ENCODE measurements around a stretch of chr9.

GRCh38 chr9:112041579-112042386 lies 133.3 kb downstream of the SUSD1 start:
- PRO-cap: no peak

- PRO-cap: no peak
Measured at GRCh38 chr9:112050431-112051005, 124.6 kb downstream of the SUSD1 start.

- PRO-cap: no peak
Measured at GRCh38 chr9:112169261-112169883, 5.7 kb downstream of the SUSD1 start.

DNA sequence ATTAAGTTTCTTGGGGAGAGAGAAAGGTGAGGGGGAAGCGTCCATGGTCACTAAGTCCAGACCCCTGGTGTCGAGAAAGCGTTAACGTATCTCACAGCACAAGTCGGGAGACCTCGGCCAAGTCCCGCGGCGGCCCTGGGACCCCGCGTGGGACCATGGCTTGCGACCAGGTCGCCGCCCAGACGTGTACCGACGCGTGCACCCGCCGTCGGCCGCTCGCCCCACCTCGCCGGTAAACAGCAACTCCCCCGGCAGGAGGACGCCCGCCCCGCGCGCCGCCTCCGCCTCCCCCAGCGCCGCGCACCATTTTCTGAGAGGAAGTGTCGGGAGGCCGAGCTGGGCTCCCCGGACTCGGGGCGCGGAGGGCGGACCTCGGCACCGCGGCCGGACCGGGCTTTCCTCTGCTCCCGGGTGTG lies 612 bp downstream of the PTBP3 start:
- PRO-cap: bidirectional peak, plus-strand start at position 313 of the sequence, minus-strand start at position 191 of the sequence

DNA sequence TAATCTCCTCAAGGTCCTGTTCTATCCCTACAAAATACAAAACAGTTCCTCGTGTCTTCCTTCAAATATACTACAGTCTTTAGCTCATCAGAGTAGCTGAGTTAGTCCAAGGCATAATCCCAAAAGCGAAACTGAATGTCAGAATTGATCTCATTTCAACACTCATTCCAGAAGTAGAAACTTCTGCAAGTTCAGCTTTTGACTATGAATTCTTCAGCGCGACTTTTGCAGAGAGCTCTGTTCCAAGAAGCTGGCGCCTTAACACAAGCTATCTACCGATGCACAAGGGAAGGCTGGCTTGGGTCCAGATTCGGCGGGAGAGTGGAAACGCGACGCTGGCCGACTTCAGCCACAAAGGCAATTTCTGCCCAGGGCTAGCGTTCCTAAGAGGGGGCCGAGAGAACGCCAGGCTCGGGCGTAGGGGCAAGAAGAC lies 628 bp upstream of the HSDL2 start:
- PRO-cap: bidirectional peak, plus-strand start at position 384 of the sequence, minus-strand start at position 133 of the sequence

GRCh38 chr9:112731713-112732428 lies 14.0 kb upstream of the INIP start:
- PRO-cap: no peak

- PRO-cap: no peak
Measured at GRCh38 chr9:112763777-112764756, 13.5 kb downstream of the SNX30 start.

DNA sequence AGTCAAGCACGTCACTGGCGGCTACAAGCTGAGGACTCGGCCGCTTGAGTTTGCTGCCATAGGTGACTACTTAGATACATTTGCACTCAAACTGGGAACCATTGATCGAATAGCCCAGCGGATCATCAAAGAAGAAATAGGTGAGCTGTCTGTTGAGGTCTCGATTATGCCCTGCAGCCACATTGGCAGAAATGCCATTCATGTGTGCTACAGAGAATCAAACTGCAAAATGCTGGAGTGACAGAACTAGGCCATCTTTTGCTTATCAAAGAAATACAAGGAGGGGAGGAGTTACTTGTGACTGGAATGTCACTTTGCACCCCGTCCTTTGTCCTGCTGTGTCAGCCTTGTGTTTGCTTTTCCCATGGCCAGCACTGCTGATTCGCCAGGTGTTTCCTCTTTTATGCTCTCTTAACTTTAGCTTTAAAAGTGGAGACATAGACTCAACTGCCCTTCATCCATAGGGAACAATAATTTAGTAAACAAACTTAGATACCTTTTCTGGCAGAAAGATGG lies 54.3 kb downstream of the SLC46A2 start:
- PRO-cap: no peak

- PRO-cap: no peak
Measured at GRCh38 chr9:112839785-112840280, 50.8 kb downstream of the SLC46A2 start.

DNA sequence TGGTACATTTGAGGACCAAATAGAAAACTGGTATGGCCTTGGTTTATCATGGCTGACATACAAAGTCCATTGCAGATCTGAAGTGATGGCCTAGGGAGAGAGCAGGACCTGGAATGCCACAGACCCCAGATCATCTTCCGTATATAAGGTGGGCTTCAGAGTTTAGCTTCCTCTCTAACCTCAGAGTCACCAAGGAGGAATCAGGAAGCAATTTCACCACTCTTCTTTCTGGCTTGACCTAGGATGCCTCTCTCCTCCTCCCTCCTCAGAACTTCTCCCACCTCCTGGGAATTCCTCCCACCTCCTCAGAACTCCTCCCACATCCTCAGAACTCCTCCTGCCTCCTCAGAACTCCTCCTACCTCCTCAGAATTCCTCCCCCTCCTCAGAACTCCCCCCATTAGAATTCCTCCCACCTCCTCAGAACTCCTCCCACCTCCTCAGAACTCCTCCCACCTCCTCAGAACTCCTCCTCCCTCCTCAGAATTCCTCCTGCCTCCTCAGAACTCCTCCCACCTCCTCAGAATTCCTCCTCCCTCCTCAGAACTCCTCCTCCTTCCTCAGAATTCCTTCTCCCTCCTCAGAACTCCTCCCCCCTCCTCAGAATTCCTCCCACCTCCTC lies 24.1 kb downstream of the SLC46A2 start:
- PRO-cap: no peak

DNA sequence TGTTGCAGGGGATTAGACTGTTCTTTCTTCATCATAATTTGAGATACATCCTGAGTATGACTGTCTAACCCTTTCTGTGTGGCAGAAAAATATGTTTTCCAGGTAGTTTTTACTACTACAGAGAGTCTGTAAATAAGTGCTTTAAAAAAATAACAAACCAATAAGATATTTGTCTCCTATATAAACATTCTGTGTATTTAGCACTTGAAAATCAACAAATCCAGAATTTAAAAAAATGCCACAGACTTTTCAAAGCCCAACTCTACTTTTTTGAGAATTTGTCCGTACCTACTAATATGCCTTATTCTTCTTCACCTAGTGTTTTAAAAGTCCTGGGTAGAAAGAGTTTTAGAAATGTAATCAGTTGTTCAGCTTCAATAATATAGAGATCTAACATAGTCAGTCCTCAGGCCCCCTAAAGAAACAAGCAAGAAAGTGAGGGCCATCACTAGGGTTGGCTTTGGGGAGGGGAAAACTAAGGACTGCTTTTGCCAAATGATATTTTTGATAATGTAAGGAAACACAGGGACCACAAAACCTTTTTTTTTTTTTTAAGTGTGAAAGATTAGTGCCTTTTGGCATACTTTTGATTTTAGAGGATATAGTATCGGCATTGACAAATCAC lies 17.5 kb downstream of the SLC46A2 start:
- PRO-cap: no peak

GRCh38 chr9:113011819-113012385 lies 44.6 kb downstream of the ZFP37 start:
- PRO-cap: no peak

DNA sequence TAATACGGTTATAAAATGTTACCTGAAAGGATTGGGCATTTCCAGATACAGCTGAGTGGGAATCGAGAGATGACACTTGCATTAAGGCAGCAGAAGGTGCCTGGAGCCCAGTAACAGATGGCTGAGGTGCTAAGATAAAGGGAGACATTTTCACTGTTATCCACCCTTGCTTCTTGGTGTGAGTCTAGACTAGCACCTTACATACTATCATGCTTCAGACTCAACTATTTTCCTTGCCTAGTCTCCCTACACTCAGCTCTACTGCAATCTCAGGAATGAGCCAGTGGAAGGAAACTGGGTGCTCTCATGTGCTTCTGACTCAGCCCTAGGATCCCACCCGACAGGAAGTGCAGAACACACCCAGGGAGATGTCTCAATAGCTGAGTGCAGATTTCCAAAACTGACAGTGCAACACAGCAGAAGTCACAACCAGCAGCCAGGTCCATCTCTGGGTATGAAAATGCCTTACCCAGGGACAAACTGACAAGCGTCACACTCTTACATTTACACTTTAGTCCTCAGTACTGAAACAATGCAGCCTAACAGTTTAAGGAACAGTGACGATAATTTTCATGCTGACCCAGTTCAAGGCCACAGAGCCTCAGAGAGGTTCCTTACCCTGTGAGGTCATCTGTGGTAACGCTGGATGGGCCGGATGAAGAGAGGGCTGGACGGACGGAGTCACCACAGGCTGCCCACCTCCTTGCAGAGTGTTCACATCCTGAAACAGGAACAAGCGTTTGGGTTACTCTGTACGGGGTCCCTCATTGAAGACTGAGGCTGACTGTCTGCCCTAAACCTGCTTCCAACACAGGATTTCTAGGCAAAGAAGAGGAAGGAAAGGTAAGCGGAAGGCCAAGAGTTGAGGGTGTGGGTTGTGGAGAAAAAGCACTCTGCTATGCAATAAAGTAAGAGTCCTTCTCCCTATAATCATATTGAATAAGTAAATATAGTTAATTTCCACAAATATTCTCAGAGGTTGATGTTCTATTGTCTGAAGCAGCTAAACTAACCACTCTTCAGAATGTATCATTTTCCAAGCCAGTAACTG lies 33.0 kb downstream of the FKBP15 start:
- PRO-cap: bidirectional peak, plus-strand start at position 426 of the sequence, minus-strand start at position 277 of the sequence

- PRO-cap: no peak
Measured at GRCh38 chr9:113233009-113233742, 11.8 kb downstream of the SLC31A1 start.

DNA sequence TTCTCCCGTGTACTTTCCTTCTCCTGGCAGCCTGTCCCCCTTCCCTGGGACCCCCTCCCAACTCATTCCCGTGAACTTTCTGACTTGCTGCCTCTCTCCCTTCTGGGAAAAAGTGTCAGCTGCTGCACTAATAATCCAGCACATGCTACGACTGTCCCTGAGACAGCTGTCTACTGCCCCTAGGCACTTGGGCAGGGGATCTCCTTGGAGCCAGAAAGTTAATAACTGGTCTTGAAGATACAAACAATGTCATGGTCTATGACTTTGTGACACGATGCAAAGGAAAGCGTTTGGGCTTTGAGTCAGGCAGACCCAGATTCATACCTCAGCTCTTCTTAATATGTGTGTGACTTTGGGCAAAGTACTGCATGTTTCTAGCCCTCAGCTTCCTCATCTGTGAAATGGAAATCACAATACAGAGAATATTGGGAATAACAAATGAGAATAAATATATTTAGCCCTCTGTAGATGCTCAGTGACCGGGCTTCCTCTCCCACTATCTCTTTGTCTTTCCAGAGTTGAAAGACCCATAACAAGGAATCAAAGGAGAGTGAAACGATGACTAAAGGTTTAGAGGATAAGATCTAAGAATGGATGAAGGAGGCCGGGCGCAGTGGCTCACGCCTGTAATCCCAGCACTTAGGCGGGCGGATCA lies 10.2 kb upstream of the RNF183 start:
- PRO-cap: no peak

DNA sequence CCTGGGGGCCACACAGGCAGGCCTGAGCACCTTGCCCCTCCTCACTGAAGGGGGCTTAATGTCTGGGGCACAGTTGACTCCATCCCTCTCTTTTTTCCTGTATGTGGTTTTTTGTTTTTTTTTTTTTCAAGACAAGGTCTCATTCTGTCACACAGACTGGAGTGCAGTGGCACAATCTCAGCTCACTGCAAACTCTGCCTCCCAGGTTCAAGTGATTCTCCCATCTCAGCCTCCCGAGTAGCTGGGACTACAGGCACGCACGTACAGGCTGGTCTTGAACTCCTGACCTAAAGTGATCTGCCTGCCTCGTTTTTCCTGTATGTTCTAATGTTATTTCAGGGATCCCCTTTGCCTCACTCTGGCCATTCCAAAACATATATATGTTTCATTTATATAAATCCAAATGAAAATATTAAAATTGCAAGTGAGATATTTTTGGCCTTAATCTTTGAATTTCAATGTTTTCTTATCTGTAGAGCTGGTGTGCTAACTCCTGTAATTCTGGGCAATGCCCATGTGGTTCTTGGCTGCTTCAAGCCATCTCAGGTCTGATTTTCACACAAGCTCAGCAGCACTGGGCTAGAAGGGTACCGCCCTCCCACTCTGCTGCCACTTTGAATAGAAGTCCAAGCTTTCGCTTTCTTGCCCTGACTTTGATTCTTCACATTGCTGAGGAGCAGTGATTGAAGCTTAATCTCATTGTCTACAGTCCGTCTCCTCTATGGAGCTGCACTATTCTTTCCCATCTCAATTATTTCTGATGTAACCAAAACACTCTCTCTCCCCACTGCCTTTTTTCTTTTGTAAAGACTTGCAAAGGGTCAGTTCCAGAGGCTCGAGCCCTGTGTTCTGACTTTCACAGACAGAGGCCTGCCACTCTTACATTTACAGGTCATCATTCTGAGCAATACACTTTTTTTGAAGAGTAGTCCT lies 12.6 kb upstream of the RNF183 start:
- PRO-cap: no peak

GRCh38 chr9:113381925-113382502 lies 5.2 kb upstream of the HDHD3 start:
- PRO-cap: no peak

- PRO-cap: no peak
Measured at GRCh38 chr9:113399631-113400287, 1.3 kb downstream of the ALAD start.

DNA sequence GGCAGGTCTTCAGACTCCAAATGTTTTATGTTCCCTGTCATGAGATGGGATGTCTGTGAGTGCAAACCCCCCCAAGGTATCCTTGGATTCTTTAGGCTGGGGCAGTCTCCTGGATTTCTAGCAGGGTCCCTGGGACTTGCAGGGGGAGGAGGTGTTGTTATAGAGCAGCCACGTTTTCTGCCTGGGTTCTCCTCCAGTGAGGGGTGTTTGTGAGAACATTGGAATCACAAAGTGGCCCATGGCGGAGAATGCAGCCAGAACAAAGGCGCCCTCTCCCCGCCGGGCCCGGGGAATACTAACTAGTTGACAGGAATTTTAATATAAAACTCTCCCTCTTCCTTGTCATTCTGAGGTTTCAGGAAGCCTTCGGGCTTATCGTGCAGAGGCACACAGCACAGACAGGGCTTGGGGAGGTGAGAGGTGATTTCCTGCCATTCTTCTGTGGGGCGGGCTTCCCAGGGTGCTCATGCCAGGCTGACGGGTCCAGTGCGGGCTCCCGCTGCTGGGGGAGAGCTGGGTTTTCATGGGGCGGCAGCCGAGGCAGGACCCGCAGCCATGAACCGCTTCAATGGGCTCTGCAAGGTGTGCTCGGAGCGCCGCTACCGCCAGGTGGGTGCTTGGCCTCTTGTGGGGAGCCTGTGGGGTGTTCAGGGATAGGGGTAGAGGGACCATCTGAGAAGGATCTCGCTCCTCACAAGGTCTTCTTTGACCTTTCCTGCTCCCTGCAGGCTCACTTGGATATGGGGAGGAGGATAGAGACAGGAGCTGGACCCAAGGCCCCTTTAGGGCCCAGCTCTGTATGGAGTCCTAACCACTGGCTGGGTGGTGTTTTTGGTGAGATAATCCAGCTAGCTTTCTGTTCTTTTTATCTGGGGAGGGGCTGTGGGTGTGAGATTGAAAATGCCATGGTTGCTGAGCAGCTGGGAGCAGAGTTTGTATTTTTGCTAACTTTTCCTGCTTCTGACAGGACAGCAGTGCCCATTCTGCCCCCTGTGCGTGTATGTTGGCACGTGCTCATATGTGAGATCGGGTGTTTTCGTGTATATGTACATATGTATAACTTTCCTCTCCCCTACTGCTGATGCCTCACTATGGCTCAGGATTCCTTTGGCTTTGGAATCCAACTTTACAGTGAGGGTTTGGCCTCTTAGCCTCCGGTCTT lies 37.9 kb downstream of the RGS3 start:
- PRO-cap: bidirectional peak, plus-strand start at position 486 of the sequence, minus-strand start at position 297 of the sequence

GRCh38 chr9:113542059-113542465 lies 78.5 kb downstream of the RGS3 start:
- PRO-cap: no peak

All from bile duct (tissue), 1 donor.